ENCODE measurements around a stretch of chr16.

- PRO-cap = no peak
These were observed 15.7 kb upstream of the EXOSC6 start for GRCh38 chr16:70267330-70267906.

DNA sequence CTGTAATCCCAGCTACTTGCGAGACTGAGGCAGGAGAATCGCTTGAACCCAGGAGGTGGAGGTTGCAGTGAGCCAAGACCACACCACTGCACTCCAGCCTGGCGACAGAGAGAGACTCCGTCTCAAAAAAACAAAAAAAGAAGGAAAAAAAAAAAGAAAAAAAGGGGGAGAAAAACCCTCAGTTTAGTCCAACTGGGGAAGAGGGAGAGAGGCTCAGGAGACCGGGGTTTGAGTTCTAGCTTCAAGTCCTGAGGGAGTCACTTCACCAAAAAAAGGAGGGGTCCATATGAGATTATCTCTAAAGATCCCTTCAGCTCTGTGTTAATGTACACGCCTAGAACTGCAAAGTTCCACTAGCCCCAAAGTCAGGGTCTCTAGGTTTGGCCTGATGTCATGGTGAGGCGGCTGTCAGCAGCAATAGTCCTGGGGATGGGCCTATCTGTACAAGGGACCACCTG lies 6.0 kb downstream of the AARS1 start:
- PRO-cap = no peak

GRCh38 chr16:70371897-70373296 lies 25.7 kb downstream of the DDX19A start:
- PRO-cap = no peak

DNA sequence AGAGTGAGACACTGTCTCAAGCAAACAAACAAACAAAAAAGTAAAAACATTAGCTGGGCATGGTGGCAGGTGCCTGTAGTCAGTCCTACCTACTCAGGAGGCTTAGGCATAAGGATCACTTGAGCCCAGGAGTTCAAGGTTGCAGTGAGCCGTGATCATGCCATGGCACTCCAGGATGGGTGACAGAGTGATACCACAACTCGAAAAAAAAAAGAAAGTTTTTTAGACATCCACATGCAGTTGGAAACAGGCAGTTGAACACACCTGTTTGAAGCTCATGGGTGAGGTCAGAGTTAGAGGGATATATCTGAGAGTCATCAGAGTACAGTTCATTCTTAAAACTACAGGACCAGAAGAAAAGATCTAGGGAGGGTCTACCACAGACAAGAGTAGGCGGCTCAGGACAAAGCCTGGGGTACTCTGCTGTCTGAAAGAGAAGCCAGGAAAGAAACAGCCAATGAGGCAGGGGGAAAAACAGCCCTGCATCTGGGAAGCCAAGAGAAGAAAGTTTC lies 35.1 kb downstream of the ST3GAL2 start:
- PRO-cap = no peak

DNA sequence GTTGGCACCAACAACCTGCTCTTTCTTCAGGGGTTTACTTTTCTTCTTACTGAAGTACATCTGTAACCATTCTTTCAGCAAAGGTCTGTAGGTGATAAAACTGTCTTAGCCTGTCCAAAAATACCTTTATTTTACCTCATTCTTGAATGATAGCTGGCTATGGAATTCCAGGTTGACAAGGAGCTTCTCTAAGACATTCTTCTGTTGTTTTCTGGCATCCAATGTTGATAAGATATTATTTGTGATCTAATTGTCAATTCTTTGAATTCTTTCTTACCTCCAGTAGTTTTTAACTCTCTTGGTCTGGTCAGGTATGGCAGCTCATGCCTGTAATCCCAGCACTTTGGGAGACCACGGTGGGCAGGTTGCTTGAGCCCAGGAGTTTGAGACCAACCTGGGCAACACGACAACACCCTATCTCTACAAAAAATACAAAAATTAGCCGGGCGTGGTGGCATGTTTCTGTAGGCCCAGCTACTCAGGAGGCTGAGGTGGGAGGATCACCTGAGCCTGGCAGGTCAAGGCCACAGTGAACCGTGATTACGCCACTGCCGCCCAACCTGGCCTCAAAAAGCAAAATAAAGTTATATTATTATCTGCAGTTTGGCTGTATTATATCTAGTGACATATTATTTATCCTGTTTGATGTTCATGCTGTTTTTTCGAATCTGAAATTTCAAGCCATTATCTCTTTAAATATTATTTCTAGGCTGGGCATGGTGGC lies 26.7 kb downstream of the ST3GAL2 start:
- PRO-cap = no peak

DNA sequence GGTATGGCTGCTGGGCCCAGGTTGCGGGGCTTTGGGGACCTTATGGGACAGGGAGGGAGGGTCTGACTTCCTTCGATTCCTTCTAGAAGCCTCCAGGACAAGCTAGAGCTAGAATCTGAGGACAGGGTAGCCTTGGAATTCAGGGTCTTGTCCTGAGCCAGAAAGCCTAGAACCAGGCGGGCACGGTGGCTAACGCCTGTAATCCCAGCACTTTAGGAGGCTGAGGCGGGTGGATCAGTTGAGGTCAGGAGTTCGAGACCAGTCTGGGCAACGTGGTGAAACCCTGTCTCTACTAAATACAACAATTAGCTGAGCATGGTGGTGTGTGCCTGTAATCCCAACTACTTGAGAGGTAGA lies 13.5 kb downstream of the FCSK start:
- PRO-cap = no peak

- PRO-cap = no peak
These were observed 7.5 kb downstream of the IL34 start for GRCh38 chr16:70653782-70654325.

- PRO-cap = no peak
These were observed 16.3 kb downstream of the IL34 start for GRCh38 chr16:70662298-70663383.

- PRO-cap = no peak
These were observed 1.6 kb downstream of the MTSS2 start for GRCh38 chr16:70683973-70684919.

GRCh38 chr16:70693068-70693657 lies 7.3 kb upstream of the MTSS2 start:
- PRO-cap = no peak

- PRO-cap = bidirectional peak, plus-strand start at chr16:70708648, minus-strand start at chr16:70708482
These were observed 22.6 kb upstream of the MTSS2 start for GRCh38 chr16:70708405-70708841.

DNA sequence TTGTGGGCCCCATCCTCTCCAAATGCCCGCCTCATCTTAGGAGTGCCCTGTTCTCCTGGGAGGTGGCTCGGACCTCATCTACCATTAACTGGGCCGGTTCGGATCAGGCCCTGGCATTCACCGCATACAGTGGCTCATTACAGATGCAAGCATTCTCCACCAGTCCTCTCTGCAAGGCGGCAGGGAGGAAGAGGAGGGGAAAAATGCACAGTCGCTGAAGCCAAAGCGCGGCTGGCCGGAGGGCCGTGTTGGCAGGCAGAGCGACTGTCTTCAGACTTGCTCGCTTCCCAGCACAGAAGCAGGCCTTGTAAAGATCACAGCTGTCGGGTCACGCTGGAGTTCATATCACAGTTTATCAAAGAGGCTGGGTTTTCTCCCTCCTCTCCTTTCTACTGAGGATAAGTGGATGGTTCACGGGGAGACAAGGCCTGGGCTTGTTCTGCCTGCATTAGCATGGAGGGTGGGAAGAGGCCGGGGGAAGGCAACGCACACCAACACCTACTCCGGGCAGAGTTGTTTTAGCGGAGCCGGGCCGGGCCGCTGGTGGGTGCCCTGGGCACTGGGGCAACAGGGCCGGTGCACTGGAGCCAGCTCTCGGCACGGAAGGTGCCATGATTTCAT lies 40.0 kb upstream of the MTSS2 start:
- PRO-cap = no peak

DNA sequence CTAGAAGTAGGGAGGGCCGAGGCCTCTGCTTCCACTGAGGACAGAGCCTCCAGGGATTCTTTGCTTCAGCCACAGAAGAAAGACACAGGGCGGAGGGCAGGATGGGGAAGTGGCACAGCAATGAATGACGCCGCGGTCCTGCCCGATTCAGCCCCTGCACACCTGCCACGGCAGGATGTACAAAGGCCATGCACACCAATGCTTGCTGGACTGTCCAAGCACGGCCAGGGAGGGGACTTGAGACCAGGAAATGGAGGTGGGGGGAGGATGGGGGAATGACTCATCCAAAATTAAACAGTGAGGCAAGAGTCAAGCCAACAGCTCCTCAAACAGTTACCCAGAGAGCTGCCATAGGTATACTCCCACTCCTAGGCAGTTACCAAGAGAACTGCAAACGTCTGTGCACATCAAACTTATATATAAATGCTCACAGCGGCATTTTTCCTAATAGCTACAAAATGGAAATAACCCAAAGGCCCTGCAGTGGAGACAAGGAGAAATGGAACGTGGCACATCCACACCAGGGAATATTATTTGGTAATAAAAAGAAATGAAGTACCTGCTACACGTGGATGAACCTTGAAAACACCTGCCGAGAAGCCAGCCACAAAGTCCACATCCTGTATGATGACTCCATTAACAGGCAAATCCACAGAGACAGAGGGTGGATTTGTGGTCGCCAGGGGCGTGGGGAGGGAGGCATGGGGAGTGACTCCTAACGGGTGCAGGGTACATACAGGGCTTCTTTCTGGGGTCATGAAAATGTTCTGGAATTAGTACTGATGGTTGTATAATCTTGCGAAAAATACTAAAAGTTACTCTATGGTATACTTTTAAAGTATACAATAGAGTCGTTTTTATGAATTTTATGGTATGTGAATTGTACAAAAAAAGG lies 54.1 kb downstream of the VAC14 start:
- PRO-cap = no peak

DNA sequence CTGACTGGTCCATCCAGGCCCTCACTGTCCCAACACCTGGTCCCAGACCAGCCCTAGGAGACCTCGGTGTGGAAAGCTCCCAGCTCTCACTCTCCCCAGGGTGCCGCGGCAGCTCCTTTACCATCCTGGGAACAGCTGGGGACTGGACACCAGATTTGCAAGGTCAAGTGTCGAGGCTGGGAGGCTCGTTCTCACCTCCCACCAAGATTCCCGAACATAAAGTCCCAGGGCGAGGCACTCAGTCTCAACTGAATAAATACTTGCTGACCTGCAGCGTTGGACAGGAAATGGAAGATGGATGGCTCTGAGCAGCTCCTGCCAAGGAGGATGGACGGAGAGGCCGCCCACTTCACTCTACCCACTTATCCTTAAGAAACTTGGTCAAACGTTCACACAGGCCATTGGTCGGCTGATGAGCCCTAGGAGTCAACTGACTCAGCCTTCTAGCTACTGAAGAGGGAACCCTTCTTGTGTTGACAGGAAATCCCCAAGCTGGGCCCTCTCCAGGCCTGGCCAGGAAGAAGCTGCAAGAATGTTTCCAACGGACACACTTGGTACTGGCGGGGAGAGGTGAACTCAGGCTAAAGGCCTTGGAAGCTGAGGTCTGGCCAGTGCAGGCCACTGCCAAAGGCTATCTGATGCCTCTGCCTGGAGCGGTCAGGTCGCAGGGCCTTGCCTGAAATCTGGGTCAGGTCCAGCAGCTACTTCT lies 50.0 kb downstream of the VAC14 start:
- PRO-cap = no peak

GRCh38 chr16:71348813-71349012 lies 9.8 kb upstream of the CALB2 start:
- PRO-cap = no peak

- PRO-cap = no peak
These were observed 29.2 kb downstream of the TLE7 start for GRCh38 chr16:71412656-71413134.

- PRO-cap = no peak
These were observed 10.8 kb upstream of the CHST4 start for GRCh38 chr16:71515385-71515911.

DNA sequence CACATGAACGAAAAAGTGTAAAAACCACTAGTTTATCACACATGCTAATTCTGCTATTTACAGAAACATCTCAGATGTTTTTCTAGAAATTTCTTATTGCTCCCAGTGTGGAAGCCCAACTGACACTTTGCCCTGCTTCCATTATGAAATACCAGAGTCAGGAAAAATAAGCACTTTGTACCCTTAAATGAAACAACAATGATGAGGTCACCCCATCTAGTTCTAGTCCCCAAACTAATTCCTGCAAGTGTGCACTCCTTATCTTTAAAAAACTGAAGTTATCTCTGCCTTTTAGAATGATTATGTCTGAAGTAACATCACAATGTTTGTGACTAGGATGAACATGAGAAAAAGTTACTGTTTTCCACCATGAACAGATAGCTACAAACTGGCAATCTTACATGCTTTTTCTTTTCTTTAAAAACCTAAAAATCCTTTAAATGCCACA lies 18.6 kb downstream of the TAT start:
- PRO-cap = no peak

DNA sequence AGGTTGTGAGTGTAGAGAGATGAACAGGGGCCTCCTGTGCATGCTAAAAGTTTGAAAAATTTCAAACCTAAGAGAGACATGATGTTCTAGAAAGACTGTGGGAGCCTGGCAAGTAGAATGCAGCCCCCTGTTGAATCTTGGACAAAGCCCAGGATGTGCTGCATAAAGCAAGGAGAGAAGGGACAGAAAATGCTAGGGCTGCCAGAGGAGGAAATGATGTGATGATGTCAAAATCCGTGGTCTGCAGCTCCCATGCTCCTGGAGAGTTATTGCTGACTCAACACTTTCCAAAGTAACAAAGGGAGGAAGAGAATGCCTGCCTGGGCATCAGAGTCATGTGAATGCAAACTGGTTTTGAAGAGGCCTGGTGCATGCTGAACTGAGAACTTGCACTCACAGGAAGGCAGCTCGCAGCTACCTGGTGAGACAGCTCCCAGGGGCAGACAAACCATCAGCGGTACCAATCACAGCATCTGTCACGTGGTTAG lies 2.7 kb downstream of the MARVELD3 start:
- PRO-cap = no peak

DNA sequence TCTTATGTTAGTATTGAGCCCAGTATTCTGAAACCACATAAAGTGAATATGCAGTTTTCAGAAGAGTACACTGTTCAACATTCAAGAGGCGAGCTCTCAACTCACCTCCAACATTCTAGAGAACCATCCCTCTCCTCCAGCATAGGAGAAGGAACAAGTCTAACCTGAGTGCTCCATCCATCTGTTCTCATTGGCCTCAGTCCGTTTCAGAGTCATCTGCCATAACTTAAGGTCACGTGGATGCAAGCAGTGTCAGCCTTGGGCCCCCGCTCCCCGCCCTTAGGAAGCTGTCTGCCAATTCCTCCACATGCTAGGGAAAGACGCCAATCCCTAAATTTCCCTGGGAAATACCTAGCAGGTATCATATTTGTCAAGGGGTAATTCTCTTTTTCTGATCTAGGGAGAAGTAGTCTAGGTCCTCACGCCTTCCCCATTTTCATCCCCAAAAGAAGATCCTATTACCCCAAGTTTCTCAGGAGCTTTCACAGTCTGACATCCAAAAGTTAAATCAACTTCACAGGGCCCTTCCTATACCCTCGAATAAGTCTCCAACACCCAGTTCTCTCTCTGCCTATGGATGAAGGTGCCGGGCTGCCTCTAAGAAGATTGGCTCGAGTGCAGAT lies 21.5 kb downstream of the MARVELD3 start:
- PRO-cap = no peak

Measured in WTC11 (cell line).